ENCODE data around the gene RRP1.

DNA sequence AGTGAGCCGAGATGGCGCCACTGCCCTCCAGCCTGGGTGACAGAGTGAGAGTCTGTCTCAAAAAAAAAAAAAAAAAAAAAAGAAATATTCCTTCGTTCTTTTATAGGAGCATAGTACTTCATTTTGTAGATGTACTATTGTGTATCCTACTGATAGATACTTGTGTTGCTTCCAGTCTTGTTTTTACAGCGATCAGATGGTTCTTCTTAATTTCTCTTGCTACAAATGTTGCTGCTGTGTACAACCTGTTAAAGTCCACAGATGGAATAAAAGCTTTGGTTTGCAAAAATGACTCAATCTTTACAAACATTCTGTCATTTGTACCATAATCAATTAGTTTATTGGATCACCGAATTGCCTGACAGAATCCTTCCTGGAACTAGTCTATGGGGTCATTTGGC lies 66.2 kb downstream of the PDE9A start:
- PRO-cap = no peak
- RAMPAGE, long total RNA = no peak
- RRBS = no CpG with 5 or more reads among the region's 5 CpGs

- PRO-cap = no peak
- RAMPAGE, long total RNA = no peak
- RRBS = no CpG with 5 or more reads among the region's 5 CpGs
These were observed 66.9 kb downstream of the WDR4 start for GRCh38 chr21:42812321-42812989.

GRCh38 chr21:43173409-43173757 lies 4.6 kb downstream of the CRYAA start:
- PRO-cap = no peak
- RAMPAGE, long total RNA = no peak
- RRBS = 13% methylated on average over 12 of the region's 21 CpGs

- PRO-cap = no peak
- RAMPAGE, long total RNA = no peak
- RRBS = no CpG with 5 or more reads among the region's 11 CpGs
These were observed 28.0 kb downstream of the CRYAA start for GRCh38 chr21:43196549-43197475.

DNA sequence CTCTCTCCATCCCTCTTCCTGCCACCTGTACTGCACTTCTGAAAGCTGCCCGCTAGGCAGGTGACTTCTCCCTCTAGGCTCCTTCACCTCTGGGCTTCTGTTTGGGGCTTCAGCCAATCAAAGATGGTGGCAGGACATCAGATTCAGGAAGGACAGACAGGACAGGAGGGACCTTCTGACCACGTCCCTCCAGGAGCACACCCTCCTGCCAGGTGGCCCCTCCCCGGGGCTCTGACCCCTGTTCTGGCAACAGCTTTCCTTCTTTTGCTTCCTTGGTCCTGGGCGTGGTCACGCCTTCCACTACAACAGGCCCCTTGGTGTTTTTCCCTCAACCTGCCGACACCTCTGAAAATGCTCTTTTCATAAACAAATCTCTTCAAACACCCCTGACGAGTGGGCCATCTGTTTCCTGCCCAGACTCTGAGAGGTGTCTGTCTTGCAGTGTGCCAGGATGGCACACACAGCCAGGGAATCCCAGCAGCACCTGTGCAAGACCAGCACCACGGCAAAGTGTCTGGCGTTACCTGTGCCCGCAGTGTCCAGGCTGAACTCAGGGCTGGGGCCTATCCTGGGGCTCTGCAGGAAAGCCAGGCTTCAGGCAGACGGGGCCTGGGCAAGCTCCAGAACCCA lies 89.1 kb downstream of the SIK1 start:
- PRO-cap = no peak
- RAMPAGE, long total RNA = no peak
- RRBS = no CpG with 5 or more reads among the region's 11 CpGs

DNA sequence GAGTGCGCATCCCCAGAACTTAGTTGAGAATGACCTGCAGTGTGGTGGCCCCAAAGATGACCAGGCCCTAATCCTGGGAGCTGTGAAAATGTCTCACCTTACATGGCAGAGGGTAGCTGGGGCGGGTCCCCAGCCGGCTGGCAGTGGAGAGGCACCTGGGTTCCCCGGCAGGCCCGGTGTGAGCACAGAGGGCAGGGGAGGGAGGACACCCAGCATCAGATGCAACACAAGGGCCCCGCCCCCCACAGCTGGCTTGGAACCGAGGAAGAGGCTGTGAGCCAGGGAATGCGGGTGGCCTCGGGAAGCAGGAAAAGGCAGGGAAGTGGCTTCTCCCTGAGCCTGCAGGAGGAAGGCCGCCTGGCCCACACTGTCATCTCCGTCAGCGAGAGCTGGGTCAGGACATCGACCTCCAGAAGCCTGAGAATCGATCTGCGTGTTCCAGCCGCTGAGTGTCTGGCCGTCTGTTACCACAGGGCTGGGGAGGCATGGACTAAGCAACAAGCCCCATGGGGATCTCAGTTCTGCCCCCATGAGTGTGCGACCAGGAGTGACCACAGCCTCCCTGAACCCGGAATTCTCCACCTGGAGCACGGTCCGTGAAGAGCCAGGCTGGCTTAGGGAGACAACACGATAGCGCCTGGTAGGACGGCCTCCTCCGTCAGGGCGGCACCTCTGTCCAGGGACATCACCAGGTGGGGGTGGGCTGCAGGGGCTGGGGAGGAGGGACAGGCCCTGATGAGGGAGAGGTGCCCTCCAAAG lies 87.2 kb downstream of the SIK1 start:
- PRO-cap = no peak
- RAMPAGE, long total RNA = no peak
- RRBS = no CpG with 5 or more reads among the region's 26 CpGs

DNA sequence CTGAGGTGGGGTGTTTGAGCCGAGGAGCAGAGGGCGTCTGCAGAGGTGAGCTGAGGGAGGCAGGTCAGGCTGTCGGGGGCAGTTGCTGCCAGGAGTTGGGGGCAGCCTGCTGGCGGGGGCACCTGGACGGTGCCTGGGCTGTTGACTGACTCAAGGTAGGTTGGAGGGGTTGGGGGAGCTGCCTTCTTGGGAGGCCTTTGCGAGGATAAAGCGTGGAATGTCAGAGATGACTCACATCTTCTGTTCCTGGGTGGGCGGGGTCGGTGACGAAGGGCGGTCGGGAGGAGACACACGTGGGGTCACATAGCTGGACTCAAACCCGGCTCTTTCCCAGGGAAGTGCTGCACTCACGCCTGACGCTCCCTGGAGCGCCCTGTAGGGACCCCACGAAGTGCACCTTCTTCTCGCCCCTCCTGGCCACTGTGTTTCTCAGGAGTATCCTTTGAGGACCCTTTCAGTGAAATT lies 86.2 kb downstream of the SIK1 start:
- PRO-cap = no peak
- RAMPAGE, long total RNA = no peak
- RRBS = no CpG with 5 or more reads among the region's 19 CpGs

- PRO-cap = no peak
- RAMPAGE, long total RNA = no peak
- RRBS = 48% methylated on average over 6 of the region's 29 CpGs
These were observed 81.0 kb downstream of the SIK1 start for GRCh38 chr21:43345784-43346436.

DNA sequence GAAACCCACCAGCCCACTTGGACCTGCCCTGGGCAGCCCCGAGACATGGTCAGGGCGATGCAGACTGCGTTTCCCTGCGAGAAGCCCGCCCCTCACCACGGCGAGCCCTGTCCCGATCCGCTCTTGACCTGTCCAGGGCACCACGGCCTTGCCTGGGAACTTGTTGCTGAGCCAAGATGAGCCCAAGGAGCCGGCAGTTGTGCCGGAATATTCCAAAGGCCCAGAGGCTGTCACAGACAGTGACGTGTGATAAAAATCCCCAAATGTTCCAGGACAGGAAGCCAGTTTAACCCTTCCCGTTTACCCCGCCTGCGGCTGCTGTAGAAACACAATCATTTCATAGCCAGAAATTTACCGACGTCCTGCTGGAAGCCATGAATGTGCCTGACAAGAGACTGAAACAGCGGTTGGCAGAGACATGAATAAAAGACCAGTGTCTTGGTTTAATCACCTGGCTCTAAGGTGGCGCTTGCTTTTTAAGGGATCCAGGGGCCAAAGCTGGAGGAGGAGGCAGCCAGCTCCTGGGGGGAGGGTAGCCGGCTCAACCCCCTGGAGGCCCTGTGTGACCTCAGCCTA lies 78.0 kb downstream of the SIK1 start:
- PRO-cap = no peak
- RAMPAGE, long total RNA = no peak
- RRBS = no CpG with 5 or more reads among the region's 21 CpGs

- PRO-cap = no peak
- RAMPAGE, long total RNA = no peak
- RRBS = 79% methylated on average over 6 of the region's 35 CpGs
These were observed 56.7 kb downstream of the SIK1 start for GRCh38 chr21:43369807-43370958.

DNA sequence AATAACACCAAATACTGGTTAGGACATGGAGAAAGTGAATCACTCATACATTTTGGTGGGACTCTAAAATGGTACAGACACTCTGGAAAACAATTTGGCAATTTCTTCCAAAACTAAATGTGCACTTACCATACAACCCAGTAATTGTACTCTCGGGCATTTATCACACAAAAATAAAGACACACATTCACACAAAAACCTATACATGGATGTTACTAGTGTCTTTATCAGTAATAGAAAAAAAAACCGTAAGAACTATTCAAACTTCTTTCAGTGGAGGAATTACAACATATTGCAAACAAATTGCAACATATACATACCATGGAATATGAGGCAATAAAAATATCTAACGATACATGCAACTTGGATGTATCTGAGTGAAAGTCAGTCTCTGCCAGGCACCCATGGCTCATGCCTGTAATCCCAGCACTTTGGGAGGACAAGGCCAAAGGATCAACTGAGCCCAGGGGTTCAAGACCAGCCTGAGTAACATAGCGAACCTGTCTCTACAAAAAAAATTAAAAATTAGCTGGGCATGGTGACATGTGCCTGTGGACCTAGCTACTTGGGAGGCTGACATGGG lies 19.6 kb downstream of the HSF2BP start:
- PRO-cap = no peak
- RAMPAGE, long total RNA = no peak
- RRBS = no CpG with 5 or more reads among the region's 4 CpGs

DNA sequence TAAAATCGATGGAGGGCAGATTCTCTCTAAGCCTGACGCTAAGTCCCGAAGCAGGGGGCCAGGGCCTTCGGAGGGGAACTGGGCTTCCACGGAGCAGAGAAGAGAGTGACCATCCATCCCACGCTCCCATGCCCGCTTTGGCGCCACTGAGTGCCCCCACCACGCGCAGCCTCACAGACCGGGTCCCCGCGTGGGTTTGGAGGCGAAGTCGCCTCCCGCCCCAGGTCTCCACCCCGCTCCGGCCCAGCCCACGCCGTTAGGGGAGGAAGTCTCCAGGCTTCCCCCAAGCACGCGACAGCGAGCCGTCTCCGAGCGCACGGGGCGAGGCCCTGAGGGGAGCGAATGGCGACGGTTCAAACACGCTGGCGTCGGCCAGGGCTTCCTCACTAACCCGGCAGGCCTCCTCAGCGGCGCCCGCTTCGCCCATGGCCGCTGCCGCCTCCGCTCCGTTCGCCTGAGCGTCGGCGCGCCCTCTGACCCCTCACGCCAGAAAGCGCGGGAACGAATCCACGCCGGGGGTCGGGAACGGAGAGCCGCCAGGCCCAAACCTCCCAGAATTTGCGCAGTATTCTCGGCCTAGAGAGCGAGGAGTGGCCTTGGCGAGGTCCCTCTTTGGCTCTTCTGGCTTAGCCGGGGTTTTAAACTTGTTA lies 1.5 kb downstream of the HSF2BP start:
- PRO-cap = no peak
- RAMPAGE, long total RNA = no peak
- RRBS = 69% methylated on average over 18 of the region's 62 CpGs

DNA sequence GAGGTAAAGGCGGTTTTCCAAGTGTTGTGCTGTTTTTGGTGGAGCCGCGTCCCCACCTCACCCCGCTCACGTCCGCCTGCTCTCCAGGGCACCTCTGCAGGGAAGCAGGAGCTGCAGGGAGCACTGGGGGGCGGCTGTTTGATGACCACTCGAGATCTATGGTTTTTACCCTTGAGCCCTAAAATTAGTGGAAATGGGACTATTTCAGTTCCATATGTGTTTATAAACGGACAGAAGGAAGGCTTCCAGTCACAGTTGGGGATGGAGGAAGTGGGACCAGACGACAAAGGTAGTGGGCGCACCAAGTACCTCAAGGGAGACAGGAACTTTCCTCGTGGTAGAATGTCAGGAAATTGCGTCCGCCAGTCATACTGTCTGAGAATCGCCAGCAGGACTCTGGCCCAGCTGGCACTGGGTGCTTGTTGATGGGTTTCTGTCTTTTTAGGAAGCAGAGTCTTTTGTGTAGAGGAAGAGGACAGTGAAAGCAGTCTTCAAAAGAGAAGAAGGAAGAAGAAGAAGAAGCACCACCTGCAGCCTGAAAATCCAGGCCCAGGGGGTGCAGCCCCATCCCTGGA lies 27.8 kb downstream of the RRP1B start:
- PRO-cap = no peak
- RAMPAGE, long total RNA = no peak
- RRBS = no CpG with 5 or more reads among the region's 15 CpGs

- PRO-cap = bidirectional peak, plus-strand start at chr21:43789577, minus-strand start at chr21:43789379
- RAMPAGE, long total RNA = no peak
- RRBS = 1% methylated on average over 36 of the region's 68 CpGs
These were observed at the start of gene RRP1 for GRCh38 chr21:43789477-43790187. RRP1 (plus strand) TSS chr21:43789577.

GRCh38 chr21:43810061-43810695 lies 20.8 kb downstream of the RRP1 start:
- PRO-cap = no peak
- RAMPAGE, long total RNA = no peak
- RRBS = no CpG with 5 or more reads among the region's 28 CpGs

DNA sequence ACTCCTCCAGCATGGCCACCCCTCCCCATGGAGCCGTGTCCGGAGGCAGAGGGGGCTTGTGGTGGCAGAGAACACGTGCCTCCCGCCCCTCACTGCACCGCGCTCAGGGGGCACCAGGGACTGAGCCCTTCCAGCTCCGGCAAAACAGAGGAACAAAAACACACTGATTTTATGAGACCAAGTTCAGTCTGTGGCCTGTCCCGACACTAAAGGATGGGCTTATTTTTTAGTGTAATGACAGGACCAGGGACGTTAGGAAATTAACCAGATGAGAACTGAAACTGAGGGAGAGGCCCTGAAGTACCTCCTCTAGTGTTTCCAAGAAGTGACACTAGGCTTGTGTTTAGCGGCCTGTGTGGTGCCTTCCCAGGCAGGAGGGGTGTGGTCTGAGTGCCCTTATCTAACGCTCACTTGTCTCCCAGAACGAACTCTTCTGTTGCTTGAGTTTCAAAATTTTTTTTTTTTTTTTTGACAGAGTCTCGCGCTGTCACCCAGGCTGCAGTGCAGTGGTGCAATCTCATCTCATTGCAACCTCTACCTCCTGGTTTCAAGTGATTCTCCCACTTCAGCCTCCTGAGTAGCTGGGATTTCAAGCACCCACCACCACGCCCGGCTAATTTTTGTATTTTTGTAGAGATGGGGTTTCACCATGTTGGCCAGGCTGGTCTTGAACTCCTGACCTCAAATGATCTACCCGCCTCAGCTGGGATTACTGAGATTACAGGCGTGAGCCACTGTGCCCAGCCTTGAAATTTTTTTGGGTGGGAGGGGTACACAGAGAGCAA lies 9.9 kb upstream of the AGPAT3 start:
- PRO-cap = no peak
- RAMPAGE, long total RNA = no peak
- RRBS = 26% methylated on average over 3 of the region's 18 CpGs

DNA sequence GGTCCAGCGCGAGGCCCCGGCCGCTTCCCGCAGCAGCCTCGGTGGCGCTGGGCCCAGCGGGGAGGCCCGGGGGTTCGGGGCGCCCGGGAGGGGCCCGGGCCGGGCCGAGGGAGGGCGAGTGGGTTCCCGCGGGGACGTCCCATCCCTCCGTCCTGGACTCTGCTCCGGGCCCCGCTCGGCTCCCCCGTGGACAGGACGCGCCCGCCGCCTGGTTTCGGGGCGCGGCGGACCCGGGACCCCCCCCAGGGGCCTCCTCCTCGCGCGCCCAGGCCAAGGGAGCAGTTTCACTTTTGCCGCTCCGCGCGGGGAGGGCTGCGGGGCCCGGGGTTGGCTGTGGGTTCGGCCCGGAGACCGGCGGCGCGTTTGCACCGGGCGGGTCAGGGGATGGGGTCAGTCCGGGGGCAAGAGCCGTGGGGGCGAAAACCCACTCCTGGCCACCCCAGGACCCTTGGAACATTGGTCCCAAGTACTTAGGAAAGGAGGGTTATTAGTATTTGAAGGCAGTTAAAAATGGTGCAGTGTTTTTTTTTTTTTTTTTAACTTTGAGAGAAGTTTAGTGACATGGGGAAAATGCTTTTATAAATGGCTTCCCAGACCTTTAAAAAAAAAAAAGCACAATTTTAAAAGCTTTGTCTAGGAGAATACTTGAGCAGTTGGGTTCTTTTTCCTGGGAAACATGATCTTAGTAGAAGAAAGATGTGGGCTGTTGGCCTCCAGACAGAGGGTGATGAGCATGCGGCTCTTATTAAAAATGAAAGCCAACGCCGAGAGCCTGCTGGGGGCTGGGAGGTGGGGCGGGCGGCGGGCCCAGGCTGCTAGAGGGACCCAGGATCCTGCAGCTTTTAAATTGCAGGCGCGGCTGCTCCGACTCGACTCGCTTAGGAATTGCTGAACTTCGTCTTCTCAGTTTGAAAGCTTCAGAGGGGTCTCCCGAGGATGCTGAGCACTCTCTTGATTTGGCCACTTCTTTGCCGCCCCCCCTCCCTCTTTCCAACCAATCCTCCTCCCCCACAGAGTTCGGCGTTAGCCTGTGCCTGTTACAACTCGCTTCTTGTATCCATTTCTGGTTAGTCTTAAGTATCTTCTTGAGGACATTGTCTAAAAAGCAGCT lies 932 bp downstream of the AGPAT3 start:
- PRO-cap = no peak
- RAMPAGE, long total RNA = no peak
- RRBS = 1% methylated on average over 36 of the region's 70 CpGs

- PRO-cap = no peak
- RAMPAGE, long total RNA = no peak
- RRBS = no CpG with 5 or more reads among the region's 36 CpGs
These were observed 40.6 kb upstream of the TRAPPC10 start for GRCh38 chr21:43971197-43972136.

GRCh38 chr21:43972883-43973512 lies 39.1 kb upstream of the TRAPPC10 start:
- PRO-cap = no peak
- RAMPAGE, long total RNA = no peak
- RRBS = 64% methylated on average over 4 of the region's 18 CpGs

GRCh38 chr21:43982058-43983028 lies 29.8 kb upstream of the TRAPPC10 start:
- PRO-cap = no peak
- RAMPAGE, long total RNA = no peak
- RRBS = 92% methylated on average over 7 of the region's 46 CpGs